ENCODE results near the gene POLR1E.

- PRO-cap, 8 experiments, result no peak in any of the 8 experiments
Observed at GRCh38 chr9:37172481-37173227, 52.3 kb downstream of the ZCCHC7 start.

GRCh38 chr9:37258190-37259116 is 138.1 kb downstream of the ZCCHC7 start:
- PRO-cap, 8 experiments, result no peak in any of the 8 experiments

DNA sequence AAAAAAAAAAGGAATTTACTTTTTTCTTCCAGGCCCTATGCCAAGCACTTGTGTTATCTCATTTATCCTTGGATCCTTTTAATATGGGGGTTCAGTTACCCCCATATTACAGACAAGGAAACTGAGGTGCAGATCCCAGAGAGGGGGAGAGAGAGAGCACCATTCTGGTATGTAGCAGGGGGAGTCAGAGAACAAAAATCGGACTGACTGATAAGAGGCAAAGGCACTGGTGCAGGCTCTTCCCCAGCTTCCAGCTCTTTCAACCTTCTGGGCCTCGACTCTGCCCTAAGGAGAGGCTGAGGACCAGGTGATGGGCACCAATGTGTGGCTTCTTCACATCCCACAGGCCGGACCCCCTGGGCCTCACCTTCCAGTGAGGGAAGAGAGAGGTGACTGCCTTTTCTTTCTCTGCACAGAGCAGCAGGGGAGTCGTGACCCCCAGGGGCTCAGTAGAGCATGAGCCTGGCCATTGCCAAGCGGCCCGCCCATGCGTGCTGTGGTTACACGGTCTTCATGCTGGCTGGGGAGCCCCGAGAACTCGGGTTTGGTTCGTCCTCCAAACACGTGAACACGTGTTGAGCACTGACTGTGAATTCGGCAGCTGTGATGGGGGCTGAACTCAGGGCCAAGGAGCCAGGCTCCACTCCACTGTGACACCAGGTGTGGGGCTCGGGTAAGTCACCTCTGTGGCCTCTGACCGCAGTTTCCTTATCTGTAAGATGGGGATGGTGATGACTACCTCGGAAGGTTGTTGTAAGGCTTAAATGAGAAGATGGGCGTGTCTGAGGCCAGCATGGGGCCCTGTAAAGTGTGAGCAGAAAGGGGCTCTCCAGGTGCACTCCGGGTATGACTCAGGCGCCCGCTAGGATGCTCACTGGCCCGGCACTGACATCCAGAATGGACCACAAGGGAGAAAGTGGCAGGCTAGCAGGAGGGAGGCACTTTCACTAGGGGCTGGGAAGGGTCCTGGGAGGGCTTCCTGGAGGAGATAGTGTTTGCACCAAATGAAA is 13.5 kb upstream of the GRHPR start:
- PRO-cap, 8 experiments, result no peak in any of the 8 experiments

GRCh38 chr9:37485211-37486332 is at the start of gene POLR1E:
Gene POLR1E (plus strand): TSS chr9:37485948.
- PRO-cap, 8 experiments, result peak in 8 of 8 experiments; most common plus-strand start chr9:37486017 (in 7); most common minus-strand start chr9:37485857 (in 4)

DNA sequence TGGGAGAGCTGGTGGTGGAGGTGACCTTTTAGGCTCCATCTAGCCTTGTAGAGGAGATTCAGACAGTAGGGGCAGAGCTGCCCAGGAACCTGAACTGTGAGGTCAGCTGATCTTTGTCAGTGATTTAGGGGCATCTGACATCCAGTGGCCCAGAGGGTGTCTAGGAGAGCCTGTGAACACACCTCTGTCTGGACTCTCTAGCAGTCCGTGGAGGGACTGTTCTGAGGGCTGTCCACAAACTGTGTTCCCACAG is 16.6 kb downstream of the POLR1E start:
- PRO-cap, 8 experiments, result no peak in any of the 8 experiments

GRCh38 chr9:37861355-37862094 is 42.4 kb downstream of the SLC25A51 start:
- PRO-cap, 8 experiments, result no peak in any of the 8 experiments

DNA sequence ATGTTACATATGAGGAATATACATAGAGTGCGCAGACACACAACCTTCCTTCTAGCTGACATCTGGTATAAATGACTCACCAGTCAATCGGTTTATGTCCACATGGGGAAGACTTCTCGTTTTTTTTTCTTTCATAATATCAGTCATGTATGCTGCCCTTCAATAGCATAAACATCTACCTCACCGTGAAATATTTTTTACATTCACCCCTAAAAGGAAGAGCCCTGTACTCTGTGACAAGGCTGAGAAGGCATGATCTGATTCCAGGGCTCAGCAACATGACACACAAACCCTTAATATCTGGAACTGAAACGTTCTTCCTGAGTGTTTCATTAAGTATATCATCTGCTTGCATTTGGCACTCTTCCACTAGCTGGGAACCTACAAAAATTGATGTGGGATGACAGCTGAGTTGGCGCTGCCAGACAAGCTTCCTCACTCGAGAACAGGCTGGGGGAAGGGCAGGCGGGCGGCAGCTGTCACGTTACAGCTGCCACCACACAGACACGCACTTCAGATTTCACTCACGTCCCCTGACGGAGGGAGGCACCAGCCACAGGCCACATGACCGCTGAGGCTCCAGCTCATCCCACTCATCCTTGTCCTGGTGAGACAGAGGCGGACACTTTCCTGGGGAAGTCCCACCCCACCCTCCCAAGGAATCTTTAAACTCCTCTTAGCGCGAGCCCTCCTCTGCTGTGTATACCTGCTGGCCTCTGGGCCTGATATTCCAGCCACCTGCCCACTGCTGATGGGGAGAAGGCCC is 74.2 kb downstream of the SHB start:
- PRO-cap, 8 experiments, result peak in 4 of 8 experiments; most common plus-strand start position 527 of the sequence (in 2); most common minus-strand start position 447 of the sequence (in 2)

DNA sequence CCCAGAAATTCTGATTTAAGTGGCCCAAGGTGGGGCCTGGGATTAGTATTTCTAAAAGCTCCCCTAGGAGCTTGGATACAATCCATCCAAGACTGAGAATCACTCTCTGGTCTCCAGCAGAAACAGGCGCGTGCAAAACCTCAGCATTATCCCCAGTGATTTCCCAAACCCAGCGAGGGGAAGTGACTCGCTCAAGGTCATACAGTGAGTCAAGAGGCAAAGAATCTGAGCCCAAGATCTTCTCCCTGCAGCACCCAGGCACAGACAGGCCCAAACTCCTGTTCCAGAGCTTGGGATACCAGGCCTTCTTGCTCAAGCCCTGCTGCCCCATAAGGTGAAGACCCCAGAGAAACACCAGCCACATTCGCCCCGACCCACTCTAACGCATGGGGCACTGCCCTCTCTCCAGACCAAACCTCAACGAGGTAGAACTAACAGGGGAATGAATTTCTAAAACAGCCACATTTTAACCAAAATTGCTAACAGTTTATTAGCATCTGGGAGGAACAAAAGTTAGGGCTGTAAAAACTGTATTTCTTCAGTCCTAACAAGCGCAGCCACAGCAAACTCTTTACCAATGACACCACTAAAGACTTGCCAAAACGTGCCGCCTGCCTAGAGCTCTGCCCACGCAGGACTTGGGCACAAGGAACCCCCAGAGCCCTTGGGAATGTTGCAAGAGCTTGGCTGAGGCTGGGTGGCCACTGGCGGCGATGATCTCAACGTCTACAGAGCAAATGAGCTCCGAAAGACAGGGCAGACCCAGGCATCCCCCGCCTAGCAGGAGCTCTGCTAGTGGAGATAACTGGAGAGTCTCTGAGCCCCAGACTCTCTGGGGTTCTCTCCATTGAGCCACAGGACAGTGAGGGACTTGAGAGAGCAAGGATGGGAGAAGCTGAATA is 32.9 kb downstream of the SHB start:
- PRO-cap, 8 experiments, result no peak in any of the 8 experiments

DNA sequence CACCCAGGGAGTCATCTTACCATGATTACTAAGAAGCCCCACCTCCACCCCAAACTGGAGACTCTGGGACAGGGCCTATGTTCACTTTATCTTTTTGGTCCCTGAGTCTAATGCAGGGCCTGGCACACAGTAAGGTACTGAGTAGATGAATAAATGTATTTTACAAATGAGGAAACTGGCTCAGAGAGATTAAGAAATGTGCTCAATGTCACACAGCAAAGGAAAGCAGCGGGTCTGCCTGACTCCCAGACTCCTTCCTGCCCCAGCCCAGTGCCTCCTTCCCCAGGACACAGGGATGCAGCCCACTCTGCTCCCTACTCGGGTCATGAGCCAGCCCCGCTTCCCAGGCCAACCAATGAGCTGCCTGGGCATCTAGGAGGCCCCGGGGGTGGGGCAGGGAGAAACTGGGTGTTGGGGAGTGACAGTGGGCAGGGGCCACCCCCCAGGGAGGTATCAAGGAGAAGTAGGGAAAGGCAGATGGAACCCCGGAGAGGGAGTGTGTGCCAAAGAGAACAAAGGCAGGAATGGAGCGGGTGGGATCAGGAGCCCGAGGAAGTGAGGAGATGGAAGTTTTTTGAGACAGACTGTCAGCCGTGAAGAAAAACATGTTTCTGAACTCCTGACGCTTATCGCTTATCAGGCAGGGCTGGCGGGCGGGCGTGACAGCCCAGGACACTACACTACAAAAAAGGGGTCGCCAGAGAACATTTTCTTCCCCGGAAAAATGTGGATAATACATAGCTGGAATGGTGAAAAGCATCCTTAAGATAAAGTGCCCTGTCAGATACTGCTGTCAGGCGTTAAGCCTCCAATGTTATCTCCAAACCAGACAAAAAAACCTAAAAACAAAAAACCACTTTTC is 30.4 kb downstream of the SHB start:
- PRO-cap, 8 experiments, result no peak in any of the 8 experiments

GRCh38 chr9:38058640-38059988 is 9.9 kb downstream of the SHB start:
- PRO-cap, 8 experiments, result no peak in any of the 8 experiments

DNA sequence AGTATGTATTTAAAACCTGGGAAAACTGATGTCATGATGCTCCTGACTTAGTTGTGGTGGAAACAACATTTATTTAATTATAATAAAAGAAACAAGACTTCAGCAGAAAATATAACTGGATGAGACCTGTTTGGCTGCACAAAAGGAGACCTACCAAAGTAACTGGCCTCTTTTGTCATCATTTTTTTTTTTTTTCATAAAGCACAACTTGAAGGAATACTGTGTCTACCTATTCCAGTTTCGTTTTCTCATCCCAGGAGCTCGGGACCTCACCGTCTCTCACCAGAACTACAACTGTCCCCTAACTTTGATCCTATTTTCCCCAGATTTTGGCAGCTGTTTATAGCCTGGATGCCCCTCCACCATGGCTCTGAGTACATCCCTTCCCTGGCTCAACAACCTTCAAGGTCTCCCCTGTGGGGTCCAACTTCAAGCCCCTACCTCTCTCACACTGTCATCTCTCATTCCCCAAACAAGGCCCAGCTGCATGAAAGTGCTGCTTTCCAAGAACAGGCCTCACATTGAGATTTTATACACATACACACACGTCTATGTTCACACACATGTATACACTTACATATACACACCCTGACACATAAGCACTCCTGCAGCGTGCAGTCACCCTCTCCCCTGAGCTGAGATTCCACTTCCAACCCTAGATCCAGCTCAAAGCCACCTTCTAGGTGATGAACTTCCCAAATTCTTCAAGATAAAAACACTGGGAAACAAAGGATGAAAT is 4.9 kb downstream of the SHB start:
- PRO-cap, 8 experiments, result no peak in any of the 8 experiments

- PRO-cap, 8 experiments, result no peak in any of the 8 experiments
Observed at GRCh38 chr9:38068006-38068953, 747 bp downstream of the SHB start.

DNA sequence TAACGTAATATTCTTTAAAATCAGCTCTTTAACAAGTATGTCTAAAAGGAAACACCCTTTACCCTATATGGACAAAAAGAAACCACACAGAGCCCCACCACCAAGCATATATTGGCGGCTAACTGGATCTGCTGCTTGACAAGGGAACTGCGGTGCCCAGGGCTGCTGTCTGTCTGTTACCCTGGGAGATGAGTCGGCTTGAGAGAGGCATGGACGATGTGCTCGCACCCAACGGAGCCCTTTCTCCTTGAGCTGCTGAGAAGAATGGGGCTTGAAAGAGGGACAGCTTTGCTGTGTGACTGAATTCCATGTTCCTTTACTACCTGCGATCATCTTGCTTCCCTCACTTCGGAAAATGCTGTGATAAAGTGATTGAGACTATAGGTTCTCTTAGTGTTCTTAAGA is 158.7 kb upstream of the SHB start:
- PRO-cap, 8 experiments, result peak in 1 of 8 experiments; most common plus-strand start position 138 of the sequence (in 1)

DNA sequence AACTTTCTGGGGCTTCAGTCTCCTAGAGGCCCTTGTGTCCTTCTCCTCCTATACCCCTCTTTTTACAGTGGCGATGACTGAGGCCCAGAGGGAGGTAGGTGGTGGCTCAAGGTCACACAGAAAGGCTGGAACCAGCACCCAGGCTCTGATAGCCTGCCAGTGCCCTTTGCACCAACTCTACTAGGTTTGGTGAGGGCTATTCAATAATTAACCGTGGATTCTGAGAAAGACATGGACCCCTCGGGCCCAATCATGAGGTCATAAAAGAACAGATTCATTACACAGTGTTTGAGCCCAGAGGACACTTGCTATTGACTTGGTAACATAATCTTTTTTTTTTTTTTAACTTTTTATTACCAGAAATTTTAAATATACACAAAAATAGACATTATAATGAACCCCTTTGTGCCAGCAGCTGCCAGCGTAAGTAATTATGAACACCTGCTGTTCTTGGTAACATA is 6.1 kb upstream of the ALDH1B1 start:
- PRO-cap, 8 experiments, result no peak in any of the 8 experiments

GRCh38 chr9:38687998-38688371 is 31.9 kb downstream of the FAM240B start:
- PRO-cap, 8 experiments, result no peak in any of the 8 experiments

DNA sequence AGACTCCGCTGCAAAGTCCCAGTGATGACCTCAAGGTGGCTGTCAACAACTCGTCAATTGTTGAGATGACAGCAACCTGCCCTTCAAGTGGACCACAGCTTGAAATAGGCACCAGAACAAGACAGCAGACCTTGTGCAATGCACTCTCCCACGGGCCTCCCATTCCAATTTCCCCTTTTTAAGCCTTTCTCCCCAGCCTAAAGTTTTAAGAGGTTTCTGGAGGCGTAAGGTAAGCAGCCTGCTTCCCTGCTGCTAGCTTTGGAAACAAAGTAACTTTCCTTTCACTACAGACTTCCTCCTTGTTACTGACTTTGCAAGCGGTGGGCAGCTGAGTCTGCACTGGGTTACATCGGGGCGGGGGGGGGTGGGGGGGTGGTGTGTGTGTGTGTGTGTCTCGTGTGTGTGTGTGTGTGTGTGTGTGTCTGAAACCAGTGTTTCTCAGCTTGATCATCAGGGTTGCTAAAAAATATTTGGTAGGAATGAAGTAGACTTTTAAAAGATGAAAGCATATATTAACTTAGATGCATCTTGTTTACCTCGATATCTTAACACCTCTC is 229.8 kb upstream of the FAM240B start:
- PRO-cap, 8 experiments, result no peak in any of the 8 experiments

DNA sequence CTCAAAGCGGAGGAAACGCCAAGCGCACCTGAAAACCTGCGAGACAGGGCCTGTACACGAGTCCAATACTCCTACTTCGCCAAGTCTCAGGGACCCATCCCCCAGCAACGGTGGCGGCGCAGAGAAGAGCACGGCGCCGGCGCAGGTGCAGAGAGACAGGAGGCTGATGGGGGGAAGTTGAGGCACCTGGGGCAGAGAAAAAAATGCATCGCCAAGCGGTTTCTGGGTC is 751.8 kb downstream of the SPATA31A1 start:
- PRO-cap, 8 experiments, result no peak in any of the 8 experiments

GRCh38 chr9:41073562-41074195 is 54.8 kb downstream of the FOXD4L6 start:
- PRO-cap, 8 experiments, result no peak in any of the 8 experiments

DNA sequence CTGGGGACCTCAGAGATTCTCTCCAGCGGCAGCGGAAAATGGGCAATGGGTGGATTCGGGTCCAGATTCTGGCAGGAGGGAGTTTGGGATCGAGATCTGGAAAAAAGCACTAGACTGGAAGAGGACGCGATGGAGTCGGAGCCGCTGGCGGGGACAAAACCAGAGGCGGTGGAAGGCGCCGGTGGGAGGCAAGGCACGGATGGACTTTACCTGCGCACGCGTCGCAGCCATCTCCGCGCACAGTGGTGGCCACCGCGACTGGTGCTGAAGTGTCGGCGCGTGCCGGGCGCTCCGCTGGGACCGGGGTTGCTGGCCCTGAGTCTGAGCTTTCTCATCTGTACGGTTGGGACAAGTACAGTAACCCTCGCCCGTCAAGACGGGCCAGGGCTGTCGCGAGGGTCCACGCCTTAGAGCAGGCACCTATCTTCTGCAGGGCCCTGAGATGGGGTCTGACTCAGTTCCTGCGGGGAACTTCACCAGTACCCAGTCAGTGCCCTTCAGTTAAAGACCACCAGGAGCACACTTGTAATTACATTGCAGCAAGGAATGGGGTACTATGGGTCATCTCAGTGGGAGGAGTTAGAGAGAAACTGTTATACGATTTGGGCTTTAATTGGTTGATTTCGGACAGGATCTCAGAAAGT is 385.5 kb downstream of the SPATA31A6 start:
- PRO-cap, 8 experiments, result no peak in any of the 8 experiments

GRCh38 chr9:43126886-43127797 is 943.7 kb downstream of the SPATA31A6 start:
- PRO-cap, 8 experiments, result no peak in any of the 8 experiments